Trachea (tissue), 1 donor: ENCODE results near the genes SYCN, IFNL2, IFNL1 and SAMD4B.

- PRO-cap = unidirectional peak, minus-strand start at chr19:38683401; bidirectional peak, plus-strand start at chr19:38683914, minus-strand start at chr19:38683616
Measured at GRCh38 chr19:38682806-38683842, 35.7 kb downstream of the ACTN4 start.

DNA sequence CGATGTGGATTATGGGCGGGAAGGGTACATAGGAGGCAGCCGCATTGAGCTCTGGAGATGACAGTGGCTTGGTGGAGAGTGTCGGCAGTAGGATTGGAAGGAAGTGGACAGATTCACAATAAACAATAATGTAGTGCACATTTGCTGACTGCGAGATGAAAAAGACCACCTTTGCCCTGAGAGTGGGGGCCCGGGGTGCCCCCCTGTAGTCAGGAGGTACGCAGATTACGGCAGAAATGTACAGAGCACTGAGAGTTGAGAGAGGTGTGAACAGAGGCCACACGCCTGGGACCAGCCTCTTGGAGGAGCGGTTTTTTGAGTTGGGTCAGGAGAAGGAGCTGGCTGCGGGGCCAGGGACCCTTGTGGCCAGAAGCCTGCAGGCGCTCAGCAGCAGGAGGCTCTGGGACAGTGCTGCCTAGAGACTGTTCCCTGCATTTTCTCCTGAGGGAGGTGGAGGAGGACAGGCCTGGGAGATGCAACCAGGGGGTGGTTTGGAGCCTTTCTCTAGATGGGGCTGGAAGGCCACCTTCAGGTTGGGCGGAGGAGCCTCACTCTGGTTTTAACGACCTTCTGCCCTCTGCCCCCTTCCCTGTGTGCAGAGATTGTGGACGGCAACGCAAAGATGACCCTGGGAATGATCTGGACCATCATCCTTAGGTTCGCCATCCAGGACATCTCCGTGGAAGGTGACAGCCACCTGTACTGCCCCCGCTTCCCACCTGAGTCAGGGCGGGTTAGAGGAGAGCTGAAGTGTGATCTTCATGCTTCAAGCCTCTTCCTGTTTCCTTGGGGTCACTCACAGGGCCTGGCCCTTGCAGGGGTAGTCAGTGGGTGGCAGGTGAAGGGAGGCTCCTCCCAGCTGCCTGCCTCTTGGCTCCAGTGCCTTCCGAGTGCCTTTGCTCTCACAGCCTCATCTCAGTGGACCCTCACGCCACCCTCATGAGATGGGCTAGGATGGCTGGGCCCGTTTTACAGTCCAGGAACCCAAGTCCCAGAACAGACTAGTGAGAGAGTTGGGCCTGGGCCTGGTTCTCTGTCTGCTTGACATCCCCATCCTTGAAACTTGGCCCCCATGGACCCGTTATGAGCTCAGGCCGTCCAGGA is 39.6 kb downstream of the CAPN12 start:
- PRO-cap = no peak

GRCh38 chr19:38705439-38706116 is 38.7 kb downstream of the CAPN12 start:
- PRO-cap = no peak

- PRO-cap = no peak
Measured at GRCh38 chr19:38718674-38719606, 25.3 kb downstream of the CAPN12 start.

GRCh38 chr19:38721162-38721779 is 23.0 kb downstream of the CAPN12 start:
- PRO-cap = no peak

- PRO-cap = no peak
Measured at GRCh38 chr19:38733192-38733606, 11.1 kb downstream of the CAPN12 start.

DNA sequence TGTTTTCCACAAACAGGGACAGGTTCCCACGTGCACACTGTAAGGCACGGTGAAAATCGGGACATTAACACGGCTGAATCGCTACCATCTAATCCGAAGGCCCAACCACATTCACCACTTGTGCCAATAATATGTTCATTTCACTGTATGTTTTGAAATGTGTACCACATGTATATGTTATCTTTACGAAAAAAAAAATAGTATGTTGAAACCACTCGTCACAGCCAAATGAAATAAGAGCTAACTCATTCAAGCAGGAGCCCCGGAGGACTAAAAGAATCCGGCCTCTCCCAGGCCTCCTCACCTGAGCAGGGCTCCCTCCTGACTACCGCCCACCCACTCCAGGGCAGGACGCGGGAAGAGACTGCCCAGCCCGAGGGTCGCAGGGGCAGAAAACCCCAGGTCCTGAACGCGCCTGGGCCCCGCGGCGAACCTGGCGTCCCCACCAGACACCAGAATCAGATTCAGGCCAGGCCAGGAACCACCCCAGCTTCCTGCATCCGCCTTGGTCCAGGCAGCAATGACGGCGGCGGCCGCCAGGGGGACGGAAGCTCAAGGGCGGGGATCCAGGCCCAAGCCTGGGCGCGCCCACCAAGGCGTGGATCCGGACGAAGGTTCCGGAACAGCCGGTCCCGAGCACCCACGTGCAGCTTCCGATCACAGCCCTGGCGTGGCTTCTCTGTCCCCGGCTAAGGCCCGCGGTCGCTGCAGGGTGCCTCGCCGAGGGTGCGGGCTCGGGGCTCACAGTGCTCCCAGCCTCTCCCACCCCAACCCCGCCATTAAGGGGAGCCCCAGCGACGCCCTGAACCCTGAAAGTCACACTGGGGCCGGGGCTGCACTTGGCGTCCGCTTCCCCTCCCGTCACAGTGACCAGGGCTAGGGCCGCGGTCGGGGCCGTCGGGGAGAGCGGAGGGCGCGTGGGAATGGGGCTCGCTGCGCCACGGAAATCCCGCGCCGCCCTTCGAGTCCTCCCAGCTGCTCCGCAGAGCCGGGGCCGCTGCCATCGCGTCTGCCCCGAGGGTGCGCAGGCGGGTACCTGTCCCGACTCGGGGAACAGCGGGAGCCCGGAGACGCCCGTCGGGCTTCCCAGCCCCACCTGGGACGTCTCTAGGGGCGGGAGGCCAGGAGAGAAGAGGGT is 3.6 kb downstream of the LGALS7 start:
- PRO-cap = unidirectional peak, plus-strand start at position 692 of the sequence

DNA sequence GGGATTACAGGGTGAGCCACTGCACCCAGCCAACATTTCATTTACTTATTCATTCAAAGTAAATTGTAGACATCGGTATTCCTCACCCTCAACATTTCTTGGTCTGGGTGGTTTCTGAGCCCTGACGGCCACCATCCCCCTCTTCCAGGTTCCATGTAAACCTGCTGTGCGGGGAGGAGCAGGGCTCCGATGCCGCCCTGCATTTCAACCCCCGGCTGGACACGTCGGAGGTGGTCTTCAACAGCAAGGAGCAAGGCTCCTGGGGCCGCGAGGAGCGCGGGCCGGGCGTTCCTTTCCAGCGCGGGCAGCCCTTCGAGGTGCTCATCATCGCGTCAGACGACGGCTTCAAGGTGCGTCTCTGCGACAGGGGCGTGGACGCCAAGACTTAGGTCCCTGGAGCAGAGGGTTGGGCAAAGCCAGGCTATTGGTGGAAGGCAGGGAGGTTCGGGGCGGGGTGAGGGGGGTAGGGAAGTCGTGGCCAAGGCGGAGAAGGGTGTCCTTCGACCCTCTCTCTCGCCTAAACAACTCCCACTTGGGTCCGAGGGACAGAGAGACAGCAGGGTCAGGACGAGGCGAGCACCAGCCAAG is 1.6 kb downstream of the LGALS7B start:
- PRO-cap = no peak

DNA sequence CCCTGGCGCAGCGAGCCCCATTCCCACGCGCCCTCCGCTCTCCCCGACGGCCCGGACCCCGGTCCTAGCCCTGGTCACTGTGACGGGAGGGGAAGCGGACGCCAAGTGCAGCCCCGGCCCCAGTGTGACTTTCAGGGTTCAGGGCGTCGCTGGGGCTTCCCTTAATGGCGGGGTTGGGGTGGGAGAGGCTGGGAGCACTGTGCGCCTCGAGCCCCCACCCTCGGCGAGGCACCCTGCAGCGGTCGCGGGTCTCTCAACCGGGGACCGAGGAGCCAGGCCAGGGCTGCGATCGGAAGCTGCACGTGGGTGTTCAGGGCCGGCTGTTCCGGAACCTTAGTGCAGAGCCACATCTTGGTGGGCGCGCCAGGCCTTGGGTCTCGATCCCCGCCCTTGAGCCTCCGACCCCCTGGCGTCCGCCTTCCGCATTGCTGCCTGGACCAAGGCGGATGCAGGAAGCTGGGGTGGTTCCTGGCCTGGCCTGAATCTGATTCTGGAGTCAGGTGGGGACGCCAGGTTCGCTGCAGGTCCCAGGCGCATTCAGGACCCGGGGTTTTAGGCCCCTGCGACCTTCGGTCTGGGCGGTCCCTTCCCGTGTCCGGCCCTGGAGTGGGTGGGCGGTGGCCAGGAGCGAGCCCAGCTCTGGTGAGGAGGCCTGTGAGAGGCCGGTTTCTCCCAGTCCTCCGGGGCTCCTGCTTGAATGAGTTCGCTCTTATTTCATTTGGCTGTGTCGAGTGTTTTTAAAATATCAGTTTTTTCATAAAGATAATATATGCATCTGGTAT is 3.6 kb downstream of the LGALS7B start:
- PRO-cap = no peak

DNA sequence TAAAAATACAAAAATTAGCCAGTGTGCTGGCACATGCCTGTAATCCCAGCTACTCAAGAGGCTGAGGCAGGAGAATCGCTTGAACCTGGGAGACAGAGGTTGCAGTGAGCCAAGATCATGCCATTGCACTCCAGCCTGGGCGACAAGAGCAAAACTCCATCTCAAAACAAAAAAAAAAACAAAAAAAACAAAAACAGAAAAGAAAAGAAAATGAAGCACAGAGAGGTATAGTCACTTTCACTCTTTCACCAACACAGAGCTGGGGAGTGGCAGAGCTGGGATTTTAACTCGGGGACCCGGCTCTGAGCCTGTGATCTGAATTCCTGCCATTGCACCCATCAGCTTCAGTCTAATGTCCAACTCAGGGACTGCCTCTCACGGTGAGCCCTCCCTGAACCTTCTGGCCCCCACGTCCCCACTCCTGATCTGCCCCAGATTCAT is 874 bp downstream of the LGALS4 start:
- PRO-cap = no peak

DNA sequence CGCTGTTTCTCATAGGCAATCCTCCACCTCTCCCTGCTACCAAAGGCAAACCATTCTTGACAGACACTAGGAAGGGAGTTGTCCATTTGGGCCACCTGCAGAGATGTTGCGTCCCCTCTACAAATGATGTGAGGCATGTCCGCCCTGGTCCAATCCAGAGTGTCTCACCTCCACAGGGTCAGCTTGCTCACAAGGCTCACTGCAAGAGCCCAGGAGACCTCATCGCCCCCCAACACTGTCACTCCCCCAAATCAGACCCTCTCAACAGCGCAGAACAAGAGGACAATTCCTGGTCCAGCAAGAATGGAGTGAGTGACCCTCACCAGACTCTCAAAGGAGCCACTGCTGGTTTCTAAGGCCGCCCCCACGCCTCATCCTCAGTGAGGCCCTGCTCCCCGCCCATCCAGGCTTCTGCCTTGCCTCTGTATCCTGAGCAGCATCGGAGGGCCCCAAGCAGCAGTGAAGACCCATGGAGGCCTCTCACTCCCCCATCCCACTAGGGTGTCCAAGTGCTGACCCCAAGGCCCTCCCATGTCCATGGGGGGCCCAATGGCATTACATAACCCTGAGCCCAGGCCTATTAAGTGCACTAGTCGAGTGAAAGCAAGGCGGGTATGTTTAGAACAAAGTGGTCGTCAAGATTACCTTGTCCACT is 6.5 kb downstream of the HNRNPL start:
- PRO-cap = no peak

GRCh38 chr19:38894589-38895374 is 4.6 kb downstream of the SIRT2 start:
- PRO-cap = no peak

GRCh38 chr19:39053546-39054361 is 21.4 kb upstream of the FBXO27 start:
- PRO-cap = no peak

DNA sequence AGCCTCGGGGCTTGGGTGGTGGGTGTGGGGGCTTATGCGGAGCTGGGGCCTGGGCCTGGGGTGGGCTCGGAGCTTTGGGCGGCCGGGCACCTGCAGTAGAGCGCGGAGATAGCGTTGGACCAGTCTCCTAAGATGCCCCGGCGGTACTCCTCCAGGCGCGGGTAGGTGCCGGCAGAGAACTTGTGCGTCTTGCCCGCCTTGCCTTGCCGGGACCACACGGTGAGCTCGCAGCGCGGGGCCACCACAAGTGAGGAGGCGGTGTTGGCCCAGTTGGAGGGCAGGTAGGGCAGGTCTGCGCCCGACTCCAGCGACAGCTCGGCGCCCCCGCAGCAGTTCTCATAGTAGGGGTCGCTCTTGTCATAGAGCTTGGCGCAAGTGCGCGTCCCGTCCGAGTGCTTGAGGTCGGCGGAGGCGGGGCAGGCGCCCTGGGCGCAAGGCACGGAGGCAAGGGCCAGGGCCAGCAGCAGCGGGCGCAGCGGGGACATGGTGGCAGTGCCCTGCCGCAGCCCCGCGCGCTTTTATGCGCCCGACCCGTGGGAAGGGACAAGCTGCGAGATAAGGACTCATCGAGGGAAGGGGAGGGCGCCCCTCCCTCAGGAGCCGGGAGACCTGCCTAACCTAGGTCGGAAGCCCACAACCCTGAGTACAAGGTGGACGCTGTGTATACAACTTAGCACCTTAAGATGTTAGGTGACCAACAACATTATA is at the start of gene SYCN:
Gene SYCN (minus strand): TSS at position 494 of the 708 bp plus-strand sequence.
- PRO-cap = no peak

GRCh38 chr19:39268229-39268451 is at the start of gene IFNL2:
TSS of gene IFNL2 (plus strand) at chr19:39268396.
- PRO-cap = no peak

GRCh38 chr19:39277573-39278086 is 9.4 kb downstream of the IFNL2 start:
- PRO-cap = no peak

DNA sequence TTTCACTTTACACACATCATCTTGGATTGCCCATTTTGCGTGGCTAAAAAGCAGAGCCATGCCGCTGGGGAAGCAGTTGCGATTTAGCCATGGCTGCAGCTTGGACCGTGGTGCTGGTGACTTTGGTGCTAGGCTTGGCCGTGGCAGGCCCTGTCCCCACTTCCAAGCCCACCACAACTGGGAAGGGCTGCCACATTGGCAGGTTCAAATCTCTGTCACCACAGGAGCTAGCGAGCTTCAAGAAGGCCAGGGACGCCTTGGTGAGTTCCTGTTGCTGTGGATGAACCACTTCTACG is at the start of gene IFNL1:
Gene IFNL1 (plus strand): TSS at position 75 of the 296 bp plus-strand sequence.
- PRO-cap = no peak

DNA sequence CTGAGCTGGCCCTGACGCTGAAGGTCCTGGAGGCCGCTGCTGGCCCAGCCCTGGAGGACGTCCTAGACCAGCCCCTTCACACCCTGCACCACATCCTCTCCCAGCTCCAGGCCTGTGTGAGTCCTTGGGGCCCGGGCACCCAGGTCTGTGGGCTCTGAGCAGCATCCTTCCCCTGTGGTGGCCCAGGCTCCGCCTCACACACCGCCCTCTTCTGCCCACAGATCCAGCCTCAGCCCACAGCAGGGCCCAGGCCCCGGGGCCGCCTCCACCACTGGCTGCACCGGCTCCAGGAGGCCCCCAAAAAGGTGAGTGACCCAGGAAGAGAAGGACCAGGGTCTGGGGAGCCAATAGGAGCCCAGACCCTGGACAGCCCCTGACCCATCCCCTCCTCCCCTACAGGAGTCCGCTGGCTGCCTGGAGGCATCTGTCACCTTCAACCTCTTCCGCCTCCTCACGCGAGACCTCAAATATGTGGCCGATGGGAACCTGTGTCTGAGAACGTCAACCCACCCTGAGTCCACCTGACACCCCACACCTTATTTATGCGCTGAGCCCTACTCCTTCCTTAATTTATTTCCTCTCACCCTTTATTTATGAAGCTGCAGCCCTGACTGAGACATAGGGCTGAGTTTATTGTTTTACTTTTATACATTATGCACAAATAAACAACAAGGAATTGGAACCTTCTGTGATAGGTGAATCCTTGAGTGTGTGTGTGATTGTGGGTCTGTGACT is 2.0 kb downstream of the IFNL1 start:
- PRO-cap = no peak

- PRO-cap = unidirectional peak, minus-strand start at chr19:39341954; unidirectional peak, minus-strand start at chr19:39342021
Measured at GRCh38 chr19:39340937-39342198, 853 bp upstream of the SAMD4B start.

DNA sequence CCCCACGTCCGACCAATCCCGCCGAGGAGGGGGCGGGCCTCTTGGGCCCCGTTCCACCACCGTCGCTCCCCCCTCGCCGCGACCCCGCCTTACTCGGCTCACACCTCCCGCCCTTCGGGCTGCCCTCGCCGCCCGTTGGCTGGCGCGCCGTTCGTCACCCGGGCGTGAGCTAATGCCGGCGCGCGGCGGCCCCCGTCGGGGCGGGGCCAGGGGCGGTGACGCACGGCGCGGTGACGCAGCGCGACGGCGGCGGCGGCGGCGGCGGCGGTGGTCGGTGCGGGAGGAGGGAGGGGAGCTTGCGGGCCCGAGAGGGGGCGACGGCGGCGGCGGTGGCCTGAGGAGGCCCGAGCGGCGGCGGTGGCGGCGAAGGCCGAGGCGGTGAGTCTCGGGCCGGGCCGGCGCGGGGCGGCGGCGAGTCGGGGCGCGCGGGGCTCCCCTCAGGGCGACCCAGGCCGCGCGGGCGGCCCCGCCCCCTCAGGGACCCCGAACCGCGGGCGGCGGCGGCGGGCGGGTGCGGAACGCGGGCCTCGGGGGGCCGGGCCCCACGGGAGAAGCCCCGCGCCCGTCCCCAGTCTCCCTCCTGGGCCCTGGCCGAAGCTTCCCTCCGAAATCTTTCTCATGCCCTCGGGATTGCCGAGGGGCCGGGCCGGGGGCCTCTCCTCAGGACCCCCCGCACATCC is at the start of gene SAMD4B:
Gene SAMD4B (plus strand): TSS at position 223 of the 680 bp plus-strand sequence.
- PRO-cap = unidirectional peak, plus-strand start at position 243 of the sequence